ENCODE results near the gene UTP14C.

DNA sequence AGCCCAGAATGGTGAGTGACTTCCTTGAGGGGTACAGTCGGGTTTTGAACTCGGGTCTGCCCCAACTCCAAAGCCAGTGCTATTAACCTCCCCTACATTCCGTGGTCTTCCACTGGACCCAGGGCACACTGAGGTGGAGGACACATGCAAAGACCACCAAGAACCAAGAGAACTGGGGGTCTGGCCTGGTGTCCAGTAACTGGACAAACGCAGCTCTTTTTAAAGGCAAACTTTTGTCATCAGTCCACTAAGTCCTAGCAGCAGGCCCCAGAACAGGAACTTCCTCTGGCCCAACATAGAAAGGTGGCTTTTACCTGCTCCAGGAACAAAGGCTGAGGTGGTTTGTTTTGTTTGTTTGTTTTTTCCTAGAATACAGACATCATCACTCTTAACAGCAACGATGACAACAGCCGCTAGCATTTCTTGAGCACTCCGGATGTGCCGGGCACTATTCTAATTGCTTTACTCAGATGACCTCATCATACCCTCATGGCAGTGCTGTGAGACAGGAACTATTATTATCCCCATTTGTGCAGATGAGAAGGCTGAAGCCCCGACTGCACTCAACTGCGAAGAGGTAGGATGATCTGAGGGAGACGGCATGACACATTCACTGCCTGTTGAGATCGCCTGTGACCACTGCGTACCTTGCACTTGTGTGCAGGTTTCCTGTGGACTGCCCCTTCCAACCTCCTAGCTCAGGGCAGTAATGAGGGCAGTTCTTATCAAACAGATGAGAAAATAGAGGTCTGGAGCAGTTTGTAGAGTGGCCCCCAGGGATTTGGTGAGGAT lies 66.4 kb downstream of the CCDC70 start:
- RRBS = no CpG with 5 or more reads among the region's 13 CpGs

DNA sequence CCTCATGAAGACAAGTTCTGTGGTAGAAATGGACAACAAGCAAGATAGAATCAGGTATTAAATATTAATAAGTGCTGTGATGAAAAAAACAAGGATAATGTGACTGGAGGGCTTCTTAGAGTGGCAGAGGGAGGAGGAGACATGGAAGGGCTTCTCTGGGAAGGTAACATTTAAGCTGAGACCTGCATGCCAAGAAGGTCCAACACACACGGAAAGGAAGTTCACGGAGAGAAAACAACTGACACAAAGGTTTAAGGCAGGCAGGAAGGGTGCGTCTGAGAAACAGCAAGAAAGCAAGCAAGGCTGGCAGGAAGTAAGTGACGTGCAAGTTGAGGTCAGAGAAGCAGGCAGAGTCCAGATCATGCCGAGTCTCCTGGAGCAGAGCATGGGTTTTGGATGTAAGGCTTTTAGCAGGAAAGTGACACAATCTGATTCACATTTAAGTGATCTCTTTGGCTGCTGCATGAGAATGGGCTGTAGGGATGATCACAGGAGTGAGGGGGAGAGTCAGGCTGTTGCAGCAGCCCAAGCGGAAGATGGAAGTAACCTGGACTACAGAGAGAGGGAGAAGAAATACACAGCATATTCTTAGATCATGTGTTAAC lies 60.5 kb downstream of the ATP7B start:
- RRBS = no CpG with 5 or more reads among the region's 6 CpGs

GRCh38 chr13:51962036-51962453 lies 49.2 kb downstream of the ATP7B start:
- RRBS = no CpG with 5 or more reads among the region's 5 CpGs

GRCh38 chr13:51998579-51998942 lies 12.7 kb downstream of the ATP7B start:
- RRBS = no CpG with 5 or more reads among the region's 3 CpGs

DNA sequence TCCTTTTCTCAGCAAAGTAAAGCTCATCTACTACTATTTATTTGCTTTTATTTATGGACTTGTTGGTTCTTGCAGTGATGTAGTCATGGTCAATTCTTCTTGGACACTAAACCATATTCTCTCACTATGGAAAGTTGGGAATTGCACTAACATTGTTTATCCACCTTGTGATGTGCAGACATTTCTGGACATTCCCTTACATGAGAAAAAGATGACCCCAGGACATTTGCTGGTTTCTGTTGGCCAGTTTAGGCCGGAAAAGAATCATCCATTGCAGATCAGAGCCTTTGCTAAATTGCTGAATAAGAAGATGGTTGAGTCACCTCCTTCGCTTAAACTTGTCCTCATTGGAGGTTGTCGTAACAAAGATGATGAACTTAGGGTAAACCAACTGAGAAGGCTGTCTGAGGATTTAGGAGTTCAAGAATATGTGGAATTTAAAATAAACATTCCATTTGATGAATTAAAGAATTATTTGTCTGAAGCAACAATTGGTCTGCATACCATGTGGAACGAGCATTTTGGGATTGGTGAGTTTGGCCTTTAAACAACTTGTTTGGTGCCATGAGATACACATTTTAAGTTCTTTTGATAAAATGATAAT lies at the start of gene UTP14C:
UTP14C (plus strand) TSS at position 284 of the 604 bp plus-strand sequence.
- RRBS = no CpG with 5 or more reads among the region's 4 CpGs

GRCh38 chr13:52599291-52600268 lies 42.7 kb upstream of the HNRNPA1L2 start:
- RRBS = no CpG with 5 or more reads among the region's 42 CpGs

- RRBS = 1% methylated on average over 5 of the region's 47 CpGs
These were observed 2.1 kb upstream of the PCDH8 start for GRCh38 chr13:52850408-52851150.

GRCh38 chr13:53200722-53201995 lies 172.5 kb downstream of the OLFM4 start:
- RRBS = 12% methylated on average over 13 of the region's 147 CpGs

- RRBS = no CpG with 5 or more reads among the region's 1 CpG
These were observed 1000.5 kb downstream of the OLFM4 start for GRCh38 chr13:54029044-54029598.

DNA sequence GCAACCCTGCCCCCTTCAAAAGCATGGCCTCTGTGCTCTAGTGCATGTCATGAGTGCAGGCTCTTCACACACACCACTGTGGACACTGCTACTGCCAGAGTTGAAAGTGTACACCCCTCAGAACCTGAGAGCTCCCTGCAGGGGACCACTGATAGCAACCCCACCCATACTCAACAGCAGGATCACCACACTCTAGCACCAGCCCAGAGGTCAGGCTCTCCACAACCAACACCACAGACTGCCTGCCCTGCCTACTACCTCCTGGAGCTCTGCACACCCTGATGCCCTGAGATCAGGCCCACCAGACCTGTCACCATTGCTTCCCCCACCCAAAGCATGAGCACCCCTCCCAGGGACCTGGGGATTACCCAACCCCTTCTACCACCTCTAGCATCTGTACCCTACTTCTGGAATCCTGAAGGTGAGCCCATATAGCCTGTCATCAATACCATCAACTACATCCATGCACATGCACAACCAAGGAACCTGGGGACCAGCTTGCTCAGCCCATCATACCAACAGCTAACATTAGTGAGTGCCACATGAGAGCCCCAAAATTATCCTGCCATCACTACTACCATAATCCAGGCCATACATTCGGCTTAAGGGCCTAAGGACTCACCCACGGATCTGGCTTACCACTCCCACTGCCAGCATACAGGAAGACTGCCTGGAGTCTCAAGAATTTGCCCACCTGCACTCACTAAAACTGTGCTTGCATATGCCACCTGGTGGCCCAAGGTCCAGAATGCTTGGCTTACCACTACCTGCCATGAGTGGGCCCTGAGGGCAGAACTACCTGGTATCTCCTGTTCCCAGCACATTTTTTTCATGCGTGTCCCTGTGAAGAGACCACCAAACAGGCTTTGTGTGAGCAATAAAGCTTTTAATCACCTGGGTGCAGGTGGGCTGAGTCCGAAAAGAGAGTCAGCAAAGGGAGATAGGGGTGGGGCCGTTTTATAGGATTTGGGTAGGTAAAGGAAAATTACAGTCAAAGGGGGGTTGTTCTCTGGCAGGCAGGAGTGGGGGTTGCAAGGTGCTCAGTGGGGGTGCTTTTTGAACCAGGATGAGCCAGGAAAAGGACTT lies 1563.0 kb upstream of the PRR20A start:
- RRBS = no CpG with 5 or more reads among the region's 5 CpGs

- RRBS = no CpG with 5 or more reads among the region's 3 CpGs
These were observed 830.7 kb downstream of the DIAPH3 start for GRCh38 chr13:59332974-59333384.

DNA sequence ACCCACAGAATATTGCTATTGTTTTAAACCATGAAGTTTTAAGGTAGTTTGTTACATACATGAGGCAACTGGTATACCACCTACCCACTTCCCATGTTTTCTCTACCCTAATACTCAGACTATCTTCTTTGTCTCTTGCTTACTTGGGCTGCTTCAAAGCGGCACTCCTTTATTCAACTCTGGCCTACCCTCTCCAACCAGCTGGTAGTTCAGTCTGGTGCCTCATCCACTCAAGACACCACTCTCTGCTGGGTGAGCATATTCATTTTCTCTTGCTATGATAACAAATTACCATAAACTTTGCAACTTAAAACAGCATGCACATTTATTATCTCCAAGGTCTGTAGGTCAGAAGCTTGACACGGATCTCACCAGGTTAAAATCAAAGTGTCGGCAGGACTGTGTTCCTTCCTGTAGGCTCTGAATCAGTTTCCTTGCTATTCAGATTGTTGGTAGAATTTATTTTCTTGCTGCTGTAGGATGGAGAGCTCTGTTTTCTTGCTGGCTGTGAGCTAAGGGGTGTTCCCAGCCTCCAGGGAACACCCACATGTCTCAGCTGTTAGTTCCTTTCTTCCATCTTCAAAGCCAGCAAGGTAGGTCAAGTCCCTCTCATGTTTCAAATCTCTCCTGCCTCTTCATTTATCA lies 666.0 kb downstream of the DIAPH3 start:
- RRBS = no CpG with 5 or more reads among the region's 3 CpGs

GRCh38 chr13:59666367-59667027 lies 497.2 kb downstream of the DIAPH3 start:
- RRBS = no CpG with 5 or more reads among the region's 9 CpGs

DNA sequence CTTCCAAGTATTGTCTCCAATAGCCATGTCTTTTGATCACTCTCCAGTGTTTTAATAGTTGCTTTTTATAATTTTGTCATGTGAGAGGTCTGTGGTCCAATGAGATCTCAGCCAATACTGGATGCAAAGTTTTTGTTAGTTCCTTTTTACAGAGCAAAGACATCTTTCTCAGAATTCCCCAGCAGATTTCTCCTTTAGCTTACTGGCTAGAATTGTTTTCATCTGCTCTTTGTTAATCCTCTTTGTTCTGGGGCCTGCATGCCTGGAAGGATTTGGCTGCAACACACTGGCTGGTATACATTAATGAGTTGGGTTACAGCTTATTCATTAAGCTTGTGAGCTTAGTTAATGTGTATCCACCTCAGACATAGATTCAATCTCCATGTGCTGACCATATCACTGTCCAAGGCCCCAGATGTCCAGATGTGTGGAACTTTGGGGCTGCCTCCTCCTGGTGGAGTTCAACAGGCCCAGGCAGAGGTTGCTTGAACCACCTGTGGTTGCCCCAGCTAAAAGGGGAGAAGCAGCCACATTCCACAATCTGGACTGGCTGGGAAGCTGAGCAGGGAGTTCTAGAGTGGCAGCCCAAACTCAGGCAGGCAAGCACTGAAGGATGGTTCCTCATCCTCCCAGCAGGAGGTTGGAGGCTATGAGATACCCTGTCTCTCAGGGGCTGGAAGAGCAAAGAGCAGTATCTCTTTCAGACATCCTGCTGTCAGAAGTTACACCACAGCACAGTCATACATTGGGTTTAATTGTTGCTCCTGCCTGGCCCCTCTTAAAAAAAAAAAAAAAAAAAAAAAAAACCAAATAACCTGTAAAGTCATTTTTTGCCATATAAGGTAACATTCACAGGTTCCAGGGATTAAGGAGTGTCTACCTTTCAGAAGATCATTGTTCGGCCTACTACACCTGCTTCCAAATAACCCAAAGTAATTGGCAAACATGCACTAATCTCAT lies 5.3 kb downstream of the DIAPH3 start:
- RRBS = no CpG with 5 or more reads among the region's 1 CpG

- RRBS = no CpG with 5 or more reads among the region's 2 CpGs
These were observed 2.1 kb upstream of the DIAPH3 start for GRCh38 chr13:60165886-60166085.

- RRBS = no CpG with 5 or more reads among the region's 6 CpGs
These were observed 36.5 kb downstream of the TDRD3 start for GRCh38 chr13:60433524-60433921.

DNA sequence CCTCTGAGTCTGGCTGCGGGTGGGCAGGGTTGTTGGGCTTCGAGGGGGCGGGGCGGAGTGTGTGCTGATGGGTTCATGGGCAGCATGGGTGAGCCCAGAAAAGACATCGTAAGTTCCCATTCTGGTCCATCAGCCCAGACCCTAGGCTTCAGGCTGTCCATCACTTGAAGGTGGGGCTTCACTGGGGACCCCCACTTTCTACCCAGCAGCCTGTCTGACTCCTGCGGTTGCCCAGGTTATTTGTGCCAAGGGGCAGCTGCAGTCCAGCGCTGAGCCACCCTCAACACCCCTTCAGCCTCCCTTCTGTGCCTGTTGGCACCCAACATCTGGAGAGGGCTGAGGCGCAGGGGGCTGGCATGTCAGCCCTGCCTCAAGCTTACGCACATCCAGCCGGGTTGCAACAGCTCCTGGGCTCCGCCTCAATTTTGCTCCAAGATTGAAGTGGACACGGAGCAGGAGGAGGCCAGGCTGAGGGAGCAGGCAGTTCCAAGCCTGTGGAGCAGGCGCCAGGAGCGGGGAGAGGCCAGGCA lies 350.5 kb upstream of the PCDH20 start:
- RRBS = no CpG with 5 or more reads among the region's 14 CpGs

DNA sequence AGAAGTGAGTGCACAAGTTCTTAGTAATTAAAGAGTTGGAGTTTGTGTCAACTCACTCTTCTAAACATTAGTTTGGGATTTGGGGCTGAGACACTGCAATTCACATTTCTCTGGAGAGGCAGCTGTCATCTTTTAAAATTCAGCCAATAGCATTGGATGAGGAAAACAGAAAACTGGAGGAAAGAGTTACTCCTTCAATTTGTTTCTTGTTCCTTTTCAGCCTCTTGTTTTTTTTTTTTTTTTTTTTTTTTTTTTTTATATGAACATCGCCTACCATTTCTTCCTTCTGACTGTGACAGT lies 881.7 kb upstream of the ENSG00000237378 start:
- RRBS = no CpG with 5 or more reads among the region's 1 CpG

DNA sequence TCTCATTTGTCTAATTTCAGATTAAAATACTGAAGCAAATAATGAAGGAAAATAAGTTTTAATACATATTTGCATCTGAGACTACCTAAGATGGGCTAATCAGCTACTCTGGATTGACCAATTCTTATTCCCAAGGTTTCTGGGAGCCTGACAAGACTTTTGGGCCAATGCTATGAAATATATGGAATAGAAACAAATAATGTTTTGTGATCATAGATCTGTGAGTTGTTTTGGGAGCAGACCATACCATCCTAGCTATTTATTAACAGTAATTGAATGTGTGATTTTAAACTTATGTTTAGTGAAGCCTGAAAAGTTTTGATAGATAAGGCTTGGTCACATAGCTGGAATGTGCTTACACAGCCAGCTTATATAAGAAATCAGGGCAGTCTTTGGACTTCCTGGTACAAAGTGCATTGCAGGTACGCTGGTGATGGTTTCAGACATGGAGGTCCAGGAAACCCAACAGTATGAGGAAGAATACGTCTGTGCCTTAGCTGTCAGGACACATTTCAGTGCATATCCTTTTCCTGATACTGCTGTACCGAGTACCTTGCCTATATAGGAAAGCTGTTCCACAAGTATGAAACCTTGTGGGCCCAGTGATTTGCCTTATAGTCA lies 14.7 kb upstream of the ENSG00000237378 start:
- RRBS = no CpG with 5 or more reads among the region's 3 CpGs

- RRBS = no CpG with 5 or more reads among the region's 5 CpGs
These were observed 564.1 kb downstream of the PCDH9 start for GRCh38 chr13:66665908-66666474.

Data from amniotic epithelial cell (primary cell).